ENCODE measurements around a stretch of chr13.

- PRO-cap, result no peak
Measured at GRCh38 chr13:97875900-97876473, 77.5 kb upstream of the IPO5 start.

- PRO-cap, result no peak
Measured at GRCh38 chr13:98026317-98027095, 73.0 kb downstream of the IPO5 start.

GRCh38 chr13:98217594-98218224 lies 40.6 kb upstream of the RNF113B start:
- PRO-cap, result no peak

GRCh38 chr13:98285928-98286524 lies 109.0 kb upstream of the RNF113B start:
- PRO-cap, result no peak

GRCh38 chr13:98293225-98293679 lies 116.2 kb upstream of the RNF113B start:
- PRO-cap, result no peak

GRCh38 chr13:98440503-98440704 lies 136.5 kb downstream of the STK24 start:
- PRO-cap, result no peak

- PRO-cap, result no peak
Measured at GRCh38 chr13:98446049-98446611, 130.8 kb downstream of the STK24 start.

DNA sequence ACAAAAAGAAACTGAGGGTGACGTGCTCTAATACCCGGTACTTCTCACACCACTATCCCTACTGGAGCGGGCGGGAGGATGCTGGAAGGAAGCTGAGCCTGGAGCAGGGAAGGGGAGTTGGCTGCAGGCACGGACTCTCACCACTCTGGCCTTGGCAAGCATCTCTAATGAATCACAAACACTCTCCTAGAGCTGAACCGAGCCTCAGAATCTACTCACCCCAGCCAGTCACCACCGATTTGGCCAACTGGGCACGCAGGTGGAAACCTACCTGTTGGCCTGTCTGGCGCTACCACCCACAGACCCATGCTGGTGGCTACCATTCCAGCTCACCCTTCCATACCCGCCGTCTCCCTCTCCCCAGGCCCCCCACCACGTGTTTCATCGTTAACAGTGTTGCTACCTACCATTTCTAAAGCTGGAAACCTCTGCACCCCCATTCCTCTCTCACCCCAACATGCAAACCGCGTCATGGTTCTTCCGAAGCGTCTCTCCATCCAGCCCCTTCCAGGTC lies 48.0 kb downstream of the STK24 start:
- PRO-cap, result no peak

- PRO-cap, result no peak
Measured at GRCh38 chr13:98542091-98542815, 34.7 kb downstream of the STK24 start.

DNA sequence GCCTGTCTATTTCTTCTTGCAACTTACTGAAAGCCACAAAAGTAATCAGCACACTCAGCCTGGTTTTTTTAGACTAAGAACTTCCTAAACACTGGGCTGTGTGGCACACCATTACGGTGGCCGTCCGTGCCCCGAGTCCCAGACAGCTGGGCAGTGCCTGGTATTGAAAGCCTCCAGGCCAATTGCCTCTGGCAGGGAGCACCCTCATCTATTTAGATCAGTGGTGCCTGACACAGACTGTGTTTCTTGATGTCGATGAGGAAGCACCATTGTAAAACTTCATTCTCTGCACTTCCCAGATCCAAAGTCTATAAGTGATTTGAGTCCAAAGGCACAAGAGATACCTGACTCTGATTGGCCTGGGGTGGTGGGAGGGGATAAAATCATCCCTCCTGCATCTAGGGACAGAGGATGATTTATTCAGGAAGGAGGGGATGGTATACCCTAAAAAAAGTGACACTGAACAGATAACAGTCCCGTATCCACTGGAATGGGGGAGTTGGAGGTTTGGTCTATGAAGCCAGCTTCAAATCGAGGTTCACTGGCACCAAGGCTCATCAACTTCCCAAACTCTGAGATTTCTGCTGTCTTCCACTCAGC lies 8.5 kb upstream of the STK24 start:
- PRO-cap, result no peak

GRCh38 chr13:98821910-98822636 lies 69.6 kb upstream of the SLC15A1 start:
- PRO-cap, result no peak

DNA sequence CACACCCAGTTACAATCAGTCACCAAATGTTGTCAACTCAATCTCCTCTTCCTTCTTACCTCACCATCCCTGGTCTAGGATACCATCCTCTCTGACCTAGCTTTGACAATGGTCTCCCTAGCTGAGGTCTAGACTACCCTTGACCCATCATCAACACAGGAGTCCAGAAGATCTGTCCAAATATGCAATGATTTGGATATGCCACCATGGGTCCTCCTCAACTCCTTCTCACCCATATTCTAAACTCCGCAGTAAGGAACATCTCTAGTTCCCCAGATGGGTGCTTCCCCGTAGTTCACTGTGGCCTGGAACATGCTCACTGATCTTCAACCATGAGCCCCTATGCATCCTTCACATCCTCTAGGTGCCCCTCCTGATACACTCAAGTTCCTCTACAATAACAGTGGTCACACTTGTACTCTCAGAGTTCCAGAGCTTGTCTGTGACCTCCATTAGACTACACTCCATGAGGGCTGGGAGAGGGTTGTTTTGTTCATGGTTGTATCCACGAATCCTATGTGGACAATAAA lies 77.9 kb upstream of the SLC15A1 start:
- PRO-cap, result no peak

DNA sequence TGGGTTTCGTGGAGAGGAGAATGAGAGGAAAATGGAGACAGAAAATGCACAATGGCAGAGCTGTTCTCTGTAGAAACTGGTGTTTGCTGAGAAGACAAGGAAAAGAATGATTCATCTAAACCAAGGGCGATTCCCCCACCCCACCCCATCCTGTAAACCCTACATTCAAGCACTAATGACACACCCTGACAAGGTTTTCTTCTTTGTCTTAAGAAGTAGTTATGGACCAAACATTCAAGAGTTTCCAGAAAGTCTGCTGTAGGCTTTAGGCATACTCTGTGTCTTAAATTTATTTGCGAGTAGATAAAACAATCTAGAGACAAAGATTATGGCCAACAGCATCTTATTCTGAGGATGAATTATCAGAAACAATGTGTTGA lies 68.8 kb downstream of the DOCK9 start:
- PRO-cap, result no peak

DNA sequence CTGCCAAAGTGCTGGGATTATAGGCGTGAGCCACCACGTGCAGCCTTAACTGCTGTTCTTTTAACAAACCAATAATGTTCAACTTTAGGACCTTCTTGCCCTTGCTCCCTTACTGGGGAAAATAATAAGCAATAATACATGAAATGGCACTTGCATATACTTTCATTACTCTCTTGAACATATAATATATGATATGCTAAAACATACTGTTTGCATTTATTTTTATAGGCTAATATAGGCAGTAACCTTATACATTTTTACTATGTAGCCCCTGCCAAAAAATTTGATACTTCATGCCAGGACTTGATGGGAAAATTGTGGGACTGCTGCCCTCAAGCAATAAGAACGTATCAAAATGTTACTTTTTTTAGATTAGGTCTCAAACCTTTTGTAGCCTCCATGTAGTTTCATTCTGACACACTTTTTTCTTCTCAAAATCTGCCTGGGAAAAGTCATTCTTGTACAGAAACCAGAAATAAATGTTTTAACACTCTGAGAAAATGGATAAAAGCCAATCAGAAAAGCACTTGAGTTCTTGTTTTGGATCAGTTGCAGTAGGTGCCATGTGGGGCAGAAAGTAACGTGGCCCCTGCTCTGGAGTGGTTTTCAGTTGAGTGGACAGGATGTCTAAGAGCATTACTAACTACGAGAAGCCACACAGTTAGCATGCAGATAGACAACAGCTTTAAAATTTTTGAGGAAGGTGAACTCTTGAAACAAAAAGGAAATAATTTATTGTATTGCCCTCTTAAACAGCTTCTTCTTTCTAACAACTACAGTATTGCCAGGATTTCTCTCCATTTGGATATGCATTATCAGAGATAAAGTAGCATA lies 19.2 kb downstream of the GPR183 start:
- PRO-cap, result no peak

GRCh38 chr13:99296266-99297090 lies 10.7 kb downstream of the GPR183 start:
- PRO-cap, result no peak

DNA sequence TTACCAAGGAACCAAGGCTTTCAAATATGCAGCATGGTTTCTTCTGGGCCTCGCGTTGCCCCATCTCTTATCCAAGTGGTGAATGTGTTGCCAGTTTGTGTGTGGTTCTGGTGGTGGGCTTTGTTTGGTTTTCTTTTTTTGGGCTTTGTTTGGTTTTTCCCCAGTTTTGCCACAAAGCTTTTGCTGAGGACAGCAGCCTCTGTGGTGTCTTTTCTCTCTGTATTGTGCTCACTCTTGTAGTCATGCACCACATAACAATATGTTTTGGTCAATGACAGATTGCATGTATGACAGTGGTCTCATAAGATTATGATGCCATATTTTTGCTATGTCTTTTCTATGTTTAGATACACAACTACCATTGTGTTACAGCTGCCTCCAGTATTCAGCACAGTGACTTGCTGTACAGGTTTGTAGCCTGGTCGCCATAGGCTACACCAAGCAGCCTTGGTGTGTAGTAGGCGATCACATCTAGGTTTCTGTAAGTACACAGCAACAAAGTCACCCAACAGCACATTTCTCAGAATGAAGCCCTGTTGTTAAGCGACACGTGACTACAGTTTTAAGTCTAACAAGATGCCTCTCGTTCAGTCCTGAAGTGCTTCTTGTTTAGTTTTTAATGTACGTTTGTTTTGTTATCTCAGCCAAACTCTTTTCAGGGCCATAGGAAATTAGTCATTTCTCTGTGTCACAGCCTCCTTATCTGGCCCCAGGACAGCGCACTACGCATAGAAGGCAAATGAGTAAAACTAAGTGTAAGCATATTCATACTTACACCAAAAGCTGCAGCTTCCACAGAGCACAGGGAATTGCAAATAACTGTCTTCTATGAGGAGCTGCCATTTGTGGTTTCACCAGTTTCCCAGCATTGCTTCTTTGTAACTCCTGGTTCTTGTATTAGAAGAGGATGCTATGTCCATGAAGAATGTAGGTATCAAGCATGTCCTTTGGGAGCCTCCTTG lies 49.9 kb upstream of the GPR183 start:
- PRO-cap, result no peak

DNA sequence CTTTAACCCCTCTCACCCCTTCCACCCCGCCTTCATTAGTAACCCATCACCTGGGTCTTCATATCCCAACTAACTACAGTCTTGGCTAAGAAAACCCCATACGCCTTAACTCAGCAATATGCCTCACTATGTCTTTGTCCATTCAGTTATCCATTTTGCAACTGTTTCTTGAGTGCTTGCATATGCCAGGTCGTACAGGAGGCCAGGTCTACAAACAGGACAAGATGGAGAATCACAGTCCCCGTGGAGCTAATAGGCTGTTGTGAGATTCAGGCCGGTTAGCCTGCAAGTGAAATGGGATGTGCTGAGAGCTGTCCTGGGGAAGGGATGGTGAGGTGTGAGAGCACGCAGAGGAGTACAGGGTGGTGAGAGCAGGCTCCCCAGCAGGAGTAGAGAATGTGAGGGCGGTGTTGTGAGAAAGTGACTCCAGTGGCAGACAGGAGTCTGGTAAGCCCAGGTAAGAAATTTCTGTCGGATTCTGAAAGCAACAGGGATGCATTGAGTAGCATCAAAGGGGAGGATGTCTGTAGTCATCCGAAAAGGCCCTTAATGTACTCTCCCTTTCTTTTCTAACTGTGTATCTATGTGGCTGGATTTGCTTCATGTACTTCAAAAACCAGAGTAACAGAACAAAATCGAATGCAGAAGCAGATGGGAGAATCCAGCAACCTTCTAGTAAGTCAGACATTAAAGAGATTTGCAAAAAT lies 50.7 kb upstream of the GPR183 start:
- PRO-cap, result no peak

DNA sequence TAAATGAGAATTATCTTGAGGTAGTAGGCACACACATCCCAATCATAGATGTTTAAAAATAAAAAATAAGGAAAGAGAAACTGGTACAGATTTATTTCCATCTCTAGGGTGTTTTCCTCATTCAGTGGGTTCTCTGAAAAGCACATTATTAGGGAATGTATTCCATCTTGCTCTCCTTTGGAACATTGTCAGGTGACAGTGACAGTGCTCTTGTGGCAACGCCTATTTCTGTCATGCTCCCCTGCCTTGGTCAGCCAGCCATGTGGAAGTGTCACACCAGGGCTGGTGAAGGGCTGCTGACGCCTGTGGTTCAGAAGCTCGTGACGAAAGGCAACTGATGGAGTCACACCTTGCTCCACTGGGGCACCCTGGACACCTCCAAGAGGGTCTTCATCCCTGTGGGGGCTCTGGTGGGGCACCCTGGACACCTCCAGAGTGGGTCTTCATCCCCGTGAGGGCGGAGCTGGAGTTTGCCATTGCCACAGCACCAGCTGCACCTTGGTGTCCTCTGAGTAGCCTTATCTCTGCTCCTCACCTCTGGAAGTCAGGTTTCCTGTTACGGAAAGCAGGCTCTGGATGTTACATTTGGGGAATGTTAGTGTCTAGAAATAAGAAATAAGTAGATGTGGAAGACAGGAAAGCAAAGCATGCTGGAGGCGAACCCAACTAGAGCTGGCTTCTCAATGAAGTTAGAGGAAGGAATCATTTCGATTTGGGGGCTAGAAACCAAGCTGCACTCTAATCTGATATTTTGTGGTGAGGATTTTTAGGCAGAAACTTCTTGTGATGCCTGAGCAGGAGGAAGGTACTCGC lies 69.0 kb upstream of the GPR183 start:
- PRO-cap, result no peak

GRCh38 chr13:99996240-99996493 lies 14.6 kb downstream of the ZIC2 start:
- PRO-cap, result no peak

- PRO-cap, result no peak
Measured at GRCh38 chr13:100091384-100091743, 2.5 kb downstream of the PCCA start.

All from tibial artery (tissue), 1 donor.